Neuron (in vitro differentiated cells): Measurements from ENCODE around the genes PVRIG and TRIM56.

DNA sequence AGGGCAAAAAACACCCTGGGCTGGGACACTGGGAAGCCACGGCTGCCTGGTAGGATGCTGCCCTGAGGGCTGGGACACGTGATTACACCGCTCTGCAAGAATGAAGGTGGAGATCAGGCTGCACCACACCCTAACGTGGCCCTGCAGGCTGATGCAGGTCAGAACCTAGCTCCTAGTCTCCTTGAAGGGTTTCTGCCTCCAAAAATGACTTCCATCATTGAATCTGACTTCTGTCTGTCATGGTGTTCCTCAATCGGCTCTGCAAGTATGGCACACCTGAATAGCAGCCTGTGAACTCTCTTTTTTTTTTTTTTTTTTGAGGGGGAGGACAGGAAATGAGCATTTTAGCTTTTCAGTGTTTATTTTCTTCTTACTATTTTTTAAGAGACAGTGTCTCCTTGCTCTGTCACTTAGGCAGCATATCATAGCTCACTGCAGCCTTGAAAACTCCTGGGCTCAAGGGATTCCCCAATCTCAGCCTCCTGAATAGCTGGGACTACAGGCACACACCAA lies 4.7 kb upstream of the TRAPPC14 start:
- PRO-cap, result no peak

DNA sequence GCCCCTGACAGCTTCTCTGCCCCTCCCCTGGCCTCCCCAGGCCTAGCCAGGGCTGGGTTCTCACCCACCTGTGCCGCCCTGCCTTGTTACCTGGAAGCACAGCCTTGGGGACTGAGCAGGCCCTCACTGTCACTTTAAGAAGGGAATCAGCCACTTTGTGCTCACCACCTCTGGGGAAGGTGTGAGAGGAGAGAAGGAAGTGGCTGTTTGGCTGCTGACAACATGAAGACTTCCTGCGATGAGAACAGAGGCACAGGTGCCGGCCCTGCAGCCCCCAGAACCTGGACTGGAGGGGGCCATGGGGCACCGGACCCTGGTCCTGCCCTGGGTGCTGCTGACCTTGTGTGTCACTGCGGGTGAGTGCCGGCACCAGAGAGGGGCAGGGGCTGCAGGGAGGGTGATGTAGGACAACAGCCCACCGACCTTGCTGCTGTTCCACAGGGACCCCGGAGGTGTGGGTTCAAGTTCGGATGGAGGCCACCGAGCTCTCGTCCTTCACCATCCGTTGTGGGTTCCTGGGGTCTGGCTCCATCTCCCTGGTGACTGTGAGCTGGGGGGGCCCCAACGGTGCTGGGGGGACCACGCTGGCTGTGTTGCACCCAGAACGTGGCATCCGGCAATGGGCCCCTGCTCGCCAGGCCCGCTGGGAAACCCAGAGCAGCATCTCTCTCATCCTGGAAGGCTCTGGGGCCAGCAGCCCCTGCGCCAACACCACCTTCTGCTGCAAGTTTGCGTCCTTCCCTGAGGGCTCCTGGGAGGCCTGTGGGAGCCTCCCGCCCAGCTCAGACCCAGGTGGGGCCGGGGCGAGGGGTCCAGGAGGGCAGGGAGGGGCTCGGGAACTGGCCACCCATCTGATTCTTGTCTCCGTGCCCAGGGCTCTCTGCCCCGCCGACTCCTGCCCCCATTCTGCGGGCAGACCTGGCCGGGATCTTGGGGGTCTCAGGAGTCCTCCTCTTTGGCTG lies at the start of gene PVRIG:
PVRIG (plus strand) TSS at position 277 of the 962 bp plus-strand sequence.
- PRO-cap, result no peak

GRCh38 chr7:100247219-100247899 lies 27.6 kb downstream of the PVRIG start:
- PRO-cap, result no peak

DNA sequence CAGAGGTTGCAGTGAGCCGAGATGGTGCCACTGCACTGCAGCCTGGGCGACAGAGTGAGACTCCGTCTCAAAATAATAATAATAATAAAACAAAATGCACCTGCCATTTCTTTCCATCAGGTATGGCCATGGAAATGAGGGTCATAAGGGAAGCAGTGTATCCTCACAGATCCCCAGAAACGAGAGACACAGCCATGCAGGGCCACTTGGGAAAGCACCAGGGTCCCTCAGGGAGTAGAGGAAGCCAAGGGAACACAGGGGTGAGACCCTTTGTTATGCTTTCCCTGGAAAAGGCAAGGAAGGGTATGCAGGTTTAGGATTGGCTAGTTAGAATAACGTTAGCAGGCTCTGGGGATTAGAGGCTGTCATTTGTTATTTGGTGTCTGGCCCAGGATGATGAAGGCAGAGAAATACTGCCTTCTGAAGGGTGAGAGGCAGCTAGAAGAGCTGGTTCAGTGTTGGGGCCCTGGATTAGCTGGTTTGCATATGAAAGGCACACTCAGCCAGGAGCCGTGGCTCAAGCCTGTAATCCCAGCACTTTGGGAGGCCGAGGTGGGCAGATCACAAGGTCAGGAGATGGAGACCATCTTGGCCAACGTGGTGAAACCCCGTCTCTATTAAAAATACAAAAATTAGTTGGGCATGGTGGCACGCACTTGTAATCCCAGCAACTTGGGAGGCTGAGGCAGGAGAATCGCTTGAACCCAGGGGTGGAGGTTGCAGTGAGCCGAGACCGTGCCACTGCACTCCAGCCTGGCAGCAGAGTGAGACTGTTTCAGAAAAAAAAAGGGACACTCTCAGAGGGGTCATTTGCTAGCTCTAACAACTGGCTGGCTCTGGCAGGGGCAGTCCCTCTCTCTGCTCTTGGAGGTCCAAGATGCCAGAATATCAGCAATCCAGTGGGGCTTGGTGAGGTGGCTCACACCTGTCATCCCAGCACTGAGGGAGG lies 2.9 kb upstream of the PILRA start:
- PRO-cap, result no peak

- PRO-cap, result no peak
Measured at GRCh38 chr7:100372255-100373089, 815 bp upstream of the PILRA start.

DNA sequence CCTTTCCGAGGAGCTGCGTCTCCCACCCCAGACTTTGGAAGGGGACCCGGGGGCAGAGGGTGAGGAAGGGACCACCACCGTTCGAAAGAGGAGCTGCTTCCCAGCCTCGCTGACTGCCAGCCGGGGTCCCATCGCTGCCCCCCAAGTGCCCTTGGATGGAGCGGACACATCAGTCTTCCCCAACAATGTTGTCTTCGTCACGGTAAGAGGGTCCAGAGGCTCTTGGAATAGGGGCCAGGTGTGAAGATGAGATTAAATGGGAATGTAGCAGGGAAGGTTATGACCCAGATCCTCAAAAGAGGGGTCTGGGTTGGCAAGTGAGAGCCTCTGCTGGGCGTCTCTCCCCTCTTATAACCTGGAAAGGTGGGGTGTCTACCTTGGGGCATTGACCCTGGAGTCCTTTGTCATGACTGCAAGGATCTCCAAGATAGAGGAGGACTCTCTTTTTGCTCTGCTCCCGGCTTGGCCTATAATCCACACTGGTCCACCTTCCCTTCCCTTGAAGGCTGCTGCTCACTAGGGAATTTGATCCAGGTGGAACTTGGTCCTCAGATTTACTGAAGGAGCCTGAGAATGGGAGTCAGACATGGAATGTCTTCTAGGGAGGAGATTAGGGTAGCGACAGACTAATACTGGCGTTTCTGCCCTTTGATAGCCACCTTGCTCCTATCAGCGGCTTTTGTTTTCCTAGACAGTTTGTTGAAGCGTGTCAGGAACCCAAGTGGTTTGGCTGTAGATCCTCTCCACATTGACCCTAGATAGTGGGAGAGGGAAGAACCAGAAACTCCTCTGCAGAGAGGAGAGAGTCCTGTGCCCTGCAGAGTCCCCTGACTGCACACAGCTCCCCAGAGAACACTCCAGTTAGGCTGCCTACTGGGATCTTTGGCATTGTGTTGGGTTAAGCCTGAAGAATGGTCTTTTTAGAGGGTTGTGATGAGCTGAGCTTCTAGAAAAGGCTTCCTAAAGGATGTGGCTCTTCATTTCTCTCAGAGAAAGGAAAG lies 2.2 kb downstream of the MEPCE start:
- PRO-cap, result no peak

GRCh38 chr7:100440055-100440616 lies 3.8 kb upstream of the PPP1R35 start:
- PRO-cap, result no peak

DNA sequence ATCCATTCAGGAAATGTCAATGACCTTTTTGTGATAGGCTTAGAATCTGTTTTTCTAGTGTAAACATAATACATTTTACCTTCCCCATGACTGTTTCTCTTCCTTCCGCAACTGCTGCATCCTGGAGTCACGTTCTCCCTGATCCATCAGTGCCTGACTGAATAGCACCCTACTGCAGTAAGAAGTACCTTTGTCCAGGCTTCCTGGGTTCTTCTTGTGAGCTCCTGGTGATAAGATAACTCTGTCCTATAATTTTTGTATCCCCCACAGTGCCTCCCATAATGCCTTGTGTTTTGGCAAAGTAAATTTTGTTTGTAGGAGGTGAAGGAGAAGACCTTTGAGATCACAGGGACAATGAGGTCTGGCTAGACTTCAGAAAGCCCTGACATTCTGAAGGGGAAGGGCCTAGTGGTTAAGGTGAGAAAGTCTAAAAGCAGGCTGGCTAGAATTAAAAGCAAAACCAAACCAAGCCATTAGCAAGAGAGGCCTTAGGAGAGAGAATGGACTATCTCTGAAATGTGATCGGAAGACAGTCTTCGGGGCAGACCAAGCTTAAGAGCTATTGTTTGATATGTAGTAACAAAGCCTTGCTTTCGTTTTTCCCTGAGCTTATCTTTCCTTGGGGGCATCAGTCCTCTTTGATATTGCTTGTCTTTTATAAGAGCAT lies 7.5 kb downstream of the AGFG2 start:
- PRO-cap, result no peak

DNA sequence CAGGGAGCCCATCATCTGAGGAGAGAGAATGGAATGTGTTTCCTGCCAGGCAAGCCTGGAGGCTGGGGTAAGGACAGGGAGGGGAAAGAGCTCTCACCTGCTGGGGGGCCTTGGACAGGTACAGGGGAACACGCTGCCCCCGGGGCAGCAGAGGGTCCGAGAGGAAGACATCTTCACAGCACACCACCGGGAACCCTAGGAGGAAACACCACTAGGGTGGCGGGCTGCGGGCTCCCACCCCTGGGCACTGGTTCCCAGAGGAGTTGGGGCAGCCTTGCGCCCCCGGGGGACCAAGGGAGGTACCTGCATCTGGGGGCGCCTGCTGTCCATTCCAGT lies 1.2 kb downstream of the SAP25 start:
- PRO-cap, result no peak

- PRO-cap, result no peak
Measured at GRCh38 chr7:100581830-100582334, 4.0 kb downstream of the LRCH4 start.

GRCh38 chr7:100640917-100641456 lies 365 bp downstream of the TFR2 start:
- PRO-cap, result no peak

GRCh38 chr7:100673952-100674127 lies 300 bp downstream of the GNB2 start:
- PRO-cap, result no peak

DNA sequence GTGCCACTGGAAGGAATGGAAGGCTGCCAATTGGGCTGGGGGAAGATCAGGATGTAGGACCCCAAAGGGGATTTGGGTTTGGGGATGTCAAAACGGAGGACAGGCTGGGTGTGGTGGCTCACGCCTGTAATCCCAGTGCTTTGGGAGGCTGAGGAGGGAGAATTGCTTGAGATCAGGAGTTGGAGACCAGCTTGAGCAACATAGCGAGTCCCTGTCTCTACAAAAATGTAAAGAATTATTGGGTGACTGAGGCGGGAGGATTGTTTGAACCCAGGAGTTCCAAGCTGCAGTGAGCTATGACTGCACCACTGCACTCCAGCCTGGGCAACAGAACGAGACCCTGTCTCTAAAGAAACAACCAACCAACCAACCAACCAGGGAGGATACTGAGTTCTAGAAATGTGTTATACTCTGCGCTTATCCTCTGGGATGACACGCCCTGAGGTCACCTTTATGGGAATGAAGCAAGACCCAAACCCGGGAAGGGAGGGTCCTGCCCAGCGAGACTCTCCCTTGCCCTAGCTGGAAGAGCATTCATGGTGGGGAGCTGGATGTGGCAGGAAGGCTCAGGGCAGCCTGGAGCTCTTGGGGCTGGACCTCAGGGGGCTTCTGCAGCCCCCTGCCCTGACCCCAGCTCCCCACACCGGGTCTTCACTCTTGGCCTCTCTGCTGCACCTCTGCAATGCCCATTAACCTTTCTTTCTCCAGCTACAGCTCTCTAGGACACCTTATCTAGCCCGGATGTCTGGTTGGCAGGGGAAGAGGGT lies 26.7 kb downstream of the EPHB4 start:
- PRO-cap, result no peak

GRCh38 chr7:100819399-100820143 lies 7.8 kb downstream of the EPHB4 start:
- PRO-cap, result no peak

- PRO-cap, result no peak
Measured at GRCh38 chr7:100844491-100845266, 7.8 kb upstream of the SLC12A9 start.

- PRO-cap, result no peak
Measured at GRCh38 chr7:100865545-100865901, 1.7 kb upstream of the TRIP6 start.

- PRO-cap, result bidirectional peak, plus-strand start at chr7:100874710, minus-strand start at chr7:100874716
Measured at GRCh38 chr7:100874057-100874808, 670 bp upstream of the SRRT start.

- PRO-cap, result bidirectional peak, plus-strand start at chr7:101017275, minus-strand start at chr7:101017144; bidirectional peak, plus-strand start at chr7:101017453, minus-strand start at chr7:101017497; unidirectional peak, minus-strand start at chr7:101017645
Measured at GRCh38 chr7:101017007-101017927, 2.6 kb upstream of the MUC17 start.

DNA sequence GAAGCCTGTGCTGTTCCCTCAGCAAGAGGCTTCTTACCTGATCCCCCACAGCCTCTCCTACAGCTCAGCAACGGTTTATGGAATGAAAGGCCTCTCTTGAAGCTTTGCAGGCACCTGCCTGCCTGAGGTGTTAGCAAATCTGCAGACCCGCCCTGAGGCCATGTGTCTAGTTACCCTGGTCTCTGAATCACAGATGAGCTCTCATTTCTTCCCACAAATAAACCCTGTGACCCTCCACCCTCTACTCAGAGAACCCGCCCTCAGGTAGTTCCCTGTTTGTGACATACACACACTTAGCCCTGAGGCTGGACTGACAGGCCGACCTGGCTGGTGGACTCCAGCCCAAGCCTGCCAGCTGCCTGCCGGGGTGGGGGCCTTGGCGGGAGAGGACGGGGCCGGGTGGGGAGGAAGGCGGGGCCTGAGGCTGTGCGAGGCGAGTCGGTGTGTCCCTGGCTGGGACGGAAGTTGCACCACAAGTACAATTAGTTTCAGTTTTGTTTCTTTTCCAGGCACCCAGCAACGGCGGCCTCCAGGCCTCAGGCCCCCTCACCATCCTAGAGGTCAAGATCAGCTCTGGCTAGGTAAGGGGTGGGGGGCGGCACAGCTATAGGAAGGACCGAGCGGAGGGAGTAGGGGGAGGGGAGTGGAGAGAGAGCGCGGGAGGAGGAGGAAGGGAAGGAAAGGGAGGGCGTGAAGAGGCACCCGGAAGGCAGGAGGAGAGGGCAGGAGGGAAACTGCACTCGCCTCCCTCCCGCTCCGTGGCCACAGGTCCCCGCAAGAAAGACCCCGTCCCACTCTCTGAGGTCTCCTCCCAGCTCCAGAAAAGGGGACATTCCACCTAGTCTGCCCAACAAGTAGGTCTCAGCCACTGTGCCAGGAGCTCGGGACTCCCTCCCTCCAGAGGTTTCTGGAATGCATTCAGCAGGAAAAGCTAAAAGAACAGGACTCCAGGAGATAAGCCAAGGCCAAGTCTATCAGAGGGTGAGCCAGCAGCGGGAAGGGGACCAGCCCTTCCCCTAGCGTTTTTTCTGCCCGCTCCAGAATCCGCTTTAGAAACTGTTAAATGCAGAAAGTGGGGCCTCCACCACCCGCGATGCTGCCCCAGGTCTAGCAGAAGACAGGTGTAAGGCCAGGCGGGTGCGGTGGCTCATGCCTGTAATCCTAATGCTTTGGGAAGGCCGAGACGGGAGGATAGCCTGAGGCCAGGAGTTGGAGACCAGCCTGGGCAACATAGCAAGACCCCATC lies at the start of gene TRIM56:
TRIM56 (plus strand) TSS at position 491 of the 1,246 bp plus-strand sequence.
- PRO-cap, result no peak

DNA sequence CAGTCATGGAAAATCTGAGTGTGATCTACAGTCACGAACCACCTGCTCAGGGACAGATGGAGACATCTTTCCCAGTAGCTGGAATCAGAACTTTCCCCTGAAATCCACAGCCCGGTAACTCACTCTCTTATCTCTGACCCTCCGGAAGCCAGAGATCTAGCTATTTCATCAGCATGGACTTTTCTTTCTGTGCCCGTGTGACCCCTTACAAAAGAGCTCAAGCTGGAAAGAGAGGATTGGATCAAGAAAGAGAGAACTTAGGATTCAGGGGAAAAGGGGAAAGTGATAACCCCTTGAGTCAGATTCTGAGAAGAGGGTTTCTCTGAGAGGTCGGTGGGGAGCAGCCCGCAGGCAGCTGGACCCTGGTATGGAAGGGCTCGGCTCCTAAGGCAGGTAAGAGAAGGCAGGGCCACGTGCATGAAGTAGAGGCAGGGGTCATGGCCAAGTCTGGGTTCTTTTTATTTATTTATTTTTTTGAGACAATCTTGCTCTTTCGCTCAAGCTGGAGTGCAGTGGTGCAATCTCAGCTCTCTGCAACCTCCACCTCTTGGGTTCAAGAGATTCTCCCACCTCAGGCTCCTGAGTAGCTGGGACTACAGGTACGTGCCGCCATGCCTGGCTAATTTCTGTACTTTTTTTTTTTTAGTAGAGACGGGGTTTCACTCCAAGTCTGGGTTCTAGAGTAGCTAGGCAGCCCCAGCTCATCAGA lies 4.3 kb upstream of the SERPINE1 start:
- PRO-cap, result no peak